ENCODE data around the genes ZNHIT1 and FIS1.

GRCh38 chr7:100682087-100683247, 8.9 kb downstream of the GNB2 start:
- RRBS = 49% methylated on average over 3 of the region's 43 CpGs

DNA sequence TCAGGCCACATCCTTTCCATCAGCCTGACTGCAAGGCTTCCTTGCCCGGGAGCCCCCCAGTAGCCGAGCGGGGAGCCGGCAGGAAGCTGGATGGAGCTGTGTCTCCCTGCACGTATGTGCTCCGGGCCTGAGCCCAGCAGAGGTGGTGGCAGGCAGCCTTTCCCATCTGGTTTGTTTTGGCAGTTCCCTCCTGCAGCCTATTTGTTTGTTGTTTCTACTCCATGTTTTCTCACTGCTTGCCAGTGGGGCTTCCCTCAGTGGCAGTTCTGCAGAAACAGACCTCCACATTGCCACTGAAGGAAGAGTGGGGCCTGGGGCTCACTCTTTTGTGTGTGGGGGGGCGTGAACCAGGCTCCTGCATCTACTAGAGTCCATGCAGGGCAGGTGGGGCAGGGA, 5.5 kb downstream of the POP7 start:
- RRBS = 93% methylated on average over 2 of the region's 7 CpGs

- RRBS = 96% methylated on average over 4 of the region's 9 CpGs
Measured at GRCh38 chr7:100818309-100818788, 9.0 kb downstream of the EPHB4 start.

DNA sequence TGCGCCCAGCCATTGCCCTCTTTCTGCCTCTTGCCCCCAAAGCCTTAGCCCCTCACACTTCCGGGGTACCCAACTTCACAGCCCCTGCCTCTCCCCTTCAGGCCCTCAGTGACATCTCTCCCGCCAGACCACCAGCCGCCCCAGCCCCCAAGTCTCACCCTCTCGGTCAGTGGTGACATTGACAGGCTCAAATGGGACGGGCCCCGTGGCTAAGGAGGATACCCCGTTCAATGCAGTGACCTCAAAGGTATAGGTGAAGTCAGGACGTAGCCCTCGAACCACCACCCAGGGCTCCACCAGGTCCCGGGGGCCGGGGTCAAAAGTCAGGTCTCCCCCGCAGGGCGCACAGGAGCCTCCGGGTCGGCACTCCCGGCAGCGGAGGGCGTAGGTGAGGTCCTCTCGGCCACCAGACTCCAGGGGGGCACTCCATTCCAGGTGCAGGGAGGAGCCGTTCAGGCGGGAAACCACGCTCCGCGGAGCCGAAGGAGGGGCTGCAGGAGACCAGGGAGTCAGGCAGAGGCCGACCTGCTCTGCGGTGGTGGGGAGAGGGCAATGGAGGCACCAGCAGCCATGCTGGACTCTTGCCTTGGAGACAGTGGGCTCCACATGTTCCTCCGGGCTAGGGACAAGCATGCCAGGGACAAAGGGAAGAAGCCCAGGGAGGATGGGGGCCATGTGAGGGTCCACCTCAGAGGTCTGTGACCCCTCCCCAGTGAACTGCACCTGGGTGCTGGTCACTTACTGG, 7.8 kb downstream of the EPHB4 start:
- RRBS = 96% methylated on average over 3 of the region's 29 CpGs

GRCh38 chr7:100826336-100826559, 1.1 kb downstream of the EPHB4 start:
- RRBS = no CpG with 5 or more reads among the region's 8 CpGs

DNA sequence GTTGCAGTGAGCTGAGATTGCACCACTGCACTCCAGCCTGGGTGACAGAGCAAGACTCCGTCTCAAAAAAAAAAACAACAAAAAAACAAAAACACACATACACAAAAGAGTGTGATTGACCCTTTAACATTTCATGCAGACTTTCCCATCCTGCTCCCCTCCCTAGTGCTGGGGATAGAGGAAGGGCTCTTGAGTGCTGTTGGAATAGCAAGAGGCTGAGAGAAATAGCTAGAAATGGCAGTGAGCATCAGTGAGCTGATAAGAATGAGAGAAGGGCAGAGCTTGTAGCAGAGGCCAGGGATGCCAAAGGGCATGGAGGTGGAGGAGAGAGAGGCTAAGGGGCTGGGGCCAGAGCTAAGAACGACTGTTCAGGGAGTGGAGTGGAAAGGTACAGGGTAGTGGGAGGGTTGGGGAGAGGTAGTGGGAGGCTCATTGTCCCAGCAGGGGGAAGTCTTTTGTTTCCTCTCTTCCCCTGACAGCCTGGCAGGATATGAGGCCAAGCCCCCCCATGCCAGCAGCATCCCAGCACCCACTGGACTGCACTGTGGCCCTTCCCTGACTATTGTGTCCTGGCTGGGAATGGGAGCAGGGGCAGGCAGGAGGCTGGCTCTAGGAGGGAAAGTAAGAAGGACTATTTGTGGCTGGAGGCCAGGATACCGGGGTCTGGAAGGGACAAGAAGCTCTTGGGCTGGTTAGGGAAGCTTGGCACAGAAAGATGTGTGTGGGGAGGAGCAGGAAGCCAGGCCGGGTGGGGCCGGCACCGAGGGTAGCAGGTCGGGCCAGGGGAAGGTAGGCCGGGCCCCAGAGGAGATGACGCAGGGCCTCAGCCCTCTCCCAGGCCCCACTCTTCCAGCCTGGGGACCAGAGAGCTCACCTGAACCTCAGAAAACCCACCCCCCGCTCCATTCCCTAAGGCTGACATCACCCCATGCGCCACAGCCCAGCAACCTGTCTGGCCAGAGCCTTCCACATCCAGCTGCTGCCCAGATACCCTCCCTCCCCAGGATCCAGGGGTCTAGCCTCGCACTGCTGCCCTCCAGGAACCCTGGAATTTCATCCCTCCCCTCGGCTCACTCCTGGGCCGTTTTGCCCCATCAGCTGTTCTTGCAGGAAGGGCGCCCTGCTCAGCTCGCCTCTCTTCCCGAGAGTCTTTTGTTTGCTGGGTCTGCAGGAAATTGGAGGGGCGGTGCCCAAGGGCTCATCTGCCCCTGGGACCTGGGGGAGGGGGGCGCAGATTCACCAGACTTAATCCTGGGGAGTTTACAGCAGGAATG, 8.7 kb upstream of the EPHB4 start:
- RRBS = 30% methylated on average over 5 of the region's 19 CpGs

DNA sequence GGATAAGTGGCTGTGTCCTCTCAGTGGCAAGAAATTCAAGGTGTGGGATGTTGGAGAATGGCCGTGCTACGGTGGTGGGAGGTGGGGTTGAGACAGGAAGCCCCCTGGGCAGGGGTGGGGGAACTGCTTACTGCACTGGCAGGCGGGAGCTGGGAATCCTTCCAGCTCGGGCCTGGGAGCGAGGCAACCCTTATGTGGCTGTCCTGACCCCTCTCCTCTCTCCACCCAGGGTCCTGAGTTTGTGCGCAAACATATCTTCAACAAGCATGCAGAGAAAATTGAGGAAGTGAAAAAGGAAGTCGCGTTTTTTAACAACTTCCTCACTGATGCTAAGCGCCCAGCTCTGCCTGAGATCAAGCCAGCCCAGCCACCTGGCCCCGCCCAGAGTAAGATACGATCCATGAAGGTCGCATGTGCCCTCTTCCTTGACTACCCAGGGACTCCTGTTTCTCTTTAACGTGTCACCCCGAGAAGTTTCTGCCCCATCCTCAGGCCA, 2.0 kb downstream of the UFSP1 start:
- RRBS = no CpG with 5 or more reads among the region's 14 CpGs

- RRBS = 1% methylated on average over 17 of the region's 51 CpGs
Measured at GRCh38 chr7:100894767-100895396, 806 bp downstream of the ACHE start.

DNA sequence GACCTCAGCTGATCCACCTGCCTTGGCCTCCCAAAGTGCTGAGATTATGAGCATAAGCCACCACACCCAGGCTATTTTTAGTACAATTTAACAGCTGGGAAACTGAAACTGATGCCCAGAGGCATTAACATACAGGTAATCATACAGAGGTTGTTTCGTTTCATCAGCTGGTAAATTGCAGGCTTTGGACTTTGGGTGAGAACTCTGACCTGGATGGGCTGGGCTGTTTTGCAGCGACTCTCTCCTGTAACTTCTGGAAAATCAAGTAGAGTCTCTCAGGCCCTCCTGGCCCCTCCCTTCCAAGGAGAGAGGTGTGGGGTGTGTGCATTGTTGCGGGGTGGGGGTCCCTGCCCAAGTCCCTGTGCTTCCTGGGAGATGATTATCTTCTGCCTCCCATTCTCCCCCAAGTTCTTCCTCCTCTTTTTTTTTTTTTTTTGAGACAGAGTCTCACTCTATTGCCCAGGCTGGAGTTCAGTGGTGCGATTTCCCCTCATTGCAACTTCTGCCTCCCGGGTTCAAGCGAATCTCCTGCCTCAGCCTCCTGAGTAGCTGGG, 6.4 kb upstream of the ACHE start:
- RRBS = no CpG with 5 or more reads among the region's 6 CpGs

DNA sequence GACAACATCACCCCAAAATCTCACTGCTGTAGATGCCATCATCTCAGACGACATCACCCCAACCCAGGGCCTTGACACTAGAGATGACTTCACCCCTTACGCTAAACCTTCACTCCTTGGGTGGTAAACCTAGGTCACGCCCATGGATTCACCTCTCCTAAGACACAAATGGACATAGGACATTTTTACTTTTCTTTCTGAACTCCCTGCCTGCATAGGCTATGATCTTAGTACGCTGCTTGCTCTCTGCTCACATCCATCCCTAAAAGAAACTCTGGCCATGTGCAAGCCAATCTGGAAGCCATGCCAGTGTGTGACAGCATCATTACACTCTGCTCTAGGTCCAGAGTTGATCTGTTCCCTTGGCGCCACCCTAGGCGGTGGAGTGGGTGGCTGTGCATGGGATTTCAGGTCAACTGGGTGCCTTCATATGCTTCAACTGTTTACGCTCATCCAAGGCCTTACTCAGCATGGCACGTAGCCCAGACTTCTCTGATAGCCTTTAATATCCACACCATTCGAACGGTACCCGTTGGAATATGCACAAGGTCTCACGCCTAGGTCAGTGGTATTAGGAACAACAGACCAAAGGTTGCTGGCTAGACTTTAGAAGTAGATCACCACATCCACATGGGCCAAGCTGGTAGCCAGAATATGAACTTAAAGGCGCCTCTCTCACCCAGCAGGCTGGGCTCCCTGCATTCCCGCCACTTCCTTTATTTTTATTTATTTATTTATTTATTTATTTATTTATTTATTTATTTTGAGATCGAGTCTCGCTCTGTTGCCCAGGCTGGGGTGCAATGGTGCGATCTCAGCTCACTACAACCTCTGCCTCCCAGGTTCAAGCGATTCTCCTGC, 18.5 kb upstream of the ACHE start:
- RRBS = no CpG with 5 or more reads among the region's 18 CpGs

DNA sequence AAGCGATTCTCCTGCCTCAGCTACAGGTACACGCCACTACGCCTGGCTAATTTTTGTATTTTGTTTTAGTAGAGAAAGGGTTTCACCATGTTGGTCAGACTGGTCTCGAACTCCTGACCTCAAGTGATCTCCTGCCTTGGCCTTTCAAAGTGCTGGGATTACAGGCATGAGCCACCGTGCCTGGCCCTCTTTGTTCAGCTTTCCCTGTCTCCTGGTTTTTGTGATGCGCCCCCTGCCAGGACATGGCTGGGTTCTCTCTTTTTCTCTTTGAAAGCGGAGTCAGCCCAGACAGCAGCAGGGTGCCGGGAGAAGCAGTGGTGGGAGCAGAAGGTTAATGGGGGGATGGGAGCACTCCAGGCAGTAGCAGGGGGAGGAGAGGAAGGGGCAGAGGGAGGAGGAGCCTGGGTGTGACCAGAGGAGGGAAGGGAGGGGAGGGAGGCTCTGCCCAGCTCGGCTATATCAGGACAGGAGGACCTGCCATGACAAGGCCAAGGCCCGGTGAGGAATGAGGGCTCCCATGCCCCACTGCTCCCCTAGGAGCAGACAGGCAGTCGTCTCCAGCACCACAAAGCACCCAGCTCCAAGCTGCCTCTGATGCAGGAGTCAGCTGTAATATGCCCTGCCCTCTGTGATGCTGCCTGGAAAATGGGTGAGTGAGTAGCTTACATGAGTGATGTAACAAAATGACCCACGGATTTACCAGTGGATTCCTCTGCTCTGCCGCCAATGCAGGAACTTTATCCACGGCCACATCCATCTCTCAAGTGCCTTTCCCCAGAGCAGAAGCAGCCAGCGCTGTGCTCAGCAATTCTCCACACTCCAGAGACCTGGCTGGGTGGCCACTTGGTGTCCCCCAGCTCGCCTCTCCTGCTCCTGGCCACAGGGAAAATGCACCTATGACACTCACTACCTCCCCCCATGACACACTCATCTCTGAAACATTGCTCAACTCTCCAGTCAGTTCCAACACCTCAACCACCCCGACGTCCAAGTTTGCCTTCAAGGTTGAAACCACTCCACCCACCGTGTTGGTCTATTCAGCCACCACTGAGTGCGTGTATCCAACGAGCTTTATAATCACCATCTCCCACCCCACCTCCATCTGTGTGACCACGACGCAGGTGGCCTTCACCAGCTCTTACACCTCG, 2.1 kb downstream of the MUC3A start:
- RRBS = no CpG with 5 or more reads among the region's 24 CpGs

GRCh38 chr7:101020283-101020713, 417 bp downstream of the MUC17 start:
- RRBS = no CpG with 5 or more reads among the region's 8 CpGs

- RRBS = no CpG with 5 or more reads among the region's 3 CpGs
Measured at GRCh38 chr7:101127448-101127951, 596 bp downstream of the SERPINE1 start.

- RRBS = no CpG with 5 or more reads among the region's 7 CpGs
Measured at GRCh38 chr7:101133989-101134654, 7.2 kb downstream of the SERPINE1 start.

GRCh38 chr7:101144026-101144666, 10.1 kb upstream of the AP1S1 start:
- RRBS = 96% methylated on average over 2 of the region's 12 CpGs

GRCh38 chr7:101169789-101170317, 4.5 kb upstream of the VGF start:
- RRBS = no CpG with 5 or more reads among the region's 31 CpGs

DNA sequence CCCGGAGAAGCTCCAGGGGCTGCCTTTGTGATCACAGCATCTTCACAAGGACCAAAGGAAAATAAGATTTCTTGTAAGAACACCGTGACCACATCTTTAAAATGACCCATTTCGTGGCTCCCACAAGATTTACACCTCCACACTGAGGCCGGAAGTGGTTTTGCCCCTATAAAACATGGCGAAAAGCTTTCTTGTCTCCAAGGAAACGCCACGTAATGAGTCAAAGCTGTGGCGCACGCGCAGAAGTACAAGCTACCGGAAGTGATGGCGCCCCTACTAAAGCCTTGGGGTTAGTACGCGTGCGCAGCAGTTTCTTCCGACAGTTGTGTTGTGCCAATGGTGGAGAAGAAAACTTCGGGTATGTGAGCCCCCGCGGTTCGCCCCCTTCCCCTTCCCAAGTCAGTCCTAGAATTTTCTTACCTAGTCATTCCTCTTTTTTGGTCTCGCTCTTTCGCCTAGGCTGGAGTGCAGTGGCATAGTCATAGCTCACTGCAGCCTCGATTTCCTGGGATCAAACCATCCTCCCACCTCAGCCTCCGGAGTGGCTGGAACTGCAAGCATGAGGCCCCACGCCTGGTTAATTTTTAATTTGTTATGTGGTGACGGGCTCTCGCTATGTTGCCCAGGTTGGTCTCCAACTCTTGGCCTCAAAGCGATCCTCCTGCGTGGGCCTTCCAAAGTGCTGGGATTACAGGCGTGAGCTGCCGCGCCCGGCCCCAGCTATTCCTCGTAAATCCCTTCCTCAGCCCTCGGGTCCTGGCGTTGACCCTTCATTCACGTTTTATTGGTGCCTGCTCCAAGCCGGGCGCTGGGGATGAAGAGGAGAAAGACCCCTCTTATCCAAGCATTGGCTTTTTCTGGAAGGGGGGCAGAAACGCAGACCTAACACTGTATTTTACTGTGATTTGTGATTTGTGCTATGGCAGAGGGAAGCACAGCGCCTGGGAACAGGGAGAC, at the start of gene ZNHIT1:
Gene ZNHIT1 (plus strand): TSS at position 306 of the 957 bp plus-strand sequence.
- RRBS = 0% methylated on average over 10 of the region's 41 CpGs

- RRBS = 6% methylated on average over 13 of the region's 39 CpGs
Measured at GRCh38 chr7:101232418-101232905, 5.1 kb downstream of the CLDN15 start.

DNA sequence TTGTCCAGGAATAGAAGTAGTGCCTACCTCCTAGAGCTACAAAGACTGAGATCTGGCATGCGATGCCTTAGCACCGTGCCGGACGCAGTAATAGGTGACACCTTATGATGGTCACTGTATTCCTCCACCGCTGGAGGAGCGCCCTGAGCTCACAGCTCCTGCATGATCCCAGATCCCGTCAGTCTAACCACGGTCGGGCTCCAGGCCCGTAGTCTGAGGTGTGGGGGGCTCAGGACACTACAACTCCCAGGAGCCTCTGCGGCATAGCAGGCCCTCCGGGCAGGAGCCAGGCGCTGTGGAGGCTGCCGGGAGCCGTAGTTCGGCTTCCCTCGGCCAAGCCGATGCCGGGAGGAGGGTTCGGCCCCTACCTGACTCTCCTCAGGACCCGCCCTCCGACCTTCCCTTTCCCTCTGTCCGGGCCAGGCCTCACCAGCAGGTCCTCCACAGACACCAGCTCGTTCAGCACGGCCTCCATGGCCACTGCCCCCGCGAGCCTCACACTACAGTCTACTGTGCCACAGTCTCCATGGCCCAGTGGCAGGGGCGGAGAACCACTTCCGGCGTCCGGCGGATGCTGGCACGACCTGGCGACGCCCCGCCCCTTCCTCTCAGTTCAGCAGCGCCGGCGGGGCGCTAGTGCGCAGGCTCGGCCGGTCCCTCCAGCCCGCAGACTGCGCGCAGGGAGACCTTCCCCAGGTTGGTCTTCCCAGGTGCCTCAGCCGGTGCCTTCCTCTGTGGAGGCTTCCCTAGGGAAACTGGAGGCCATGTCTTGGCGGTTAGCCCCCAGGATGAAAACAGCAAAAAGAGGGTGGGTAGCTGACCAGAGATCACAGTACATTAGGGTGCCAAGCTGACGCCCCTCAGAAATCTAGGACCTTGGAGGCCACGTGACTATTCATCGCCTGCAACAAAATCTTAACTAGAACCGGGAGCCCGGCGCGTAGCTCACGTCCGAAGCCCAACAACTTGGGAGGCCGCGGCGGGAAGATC, at the start of gene FIS1:
Gene FIS1 (minus strand): TSS at position 552 of the 990 bp plus-strand sequence.
- RRBS = 1% methylated on average over 21 of the region's 60 CpGs

DNA sequence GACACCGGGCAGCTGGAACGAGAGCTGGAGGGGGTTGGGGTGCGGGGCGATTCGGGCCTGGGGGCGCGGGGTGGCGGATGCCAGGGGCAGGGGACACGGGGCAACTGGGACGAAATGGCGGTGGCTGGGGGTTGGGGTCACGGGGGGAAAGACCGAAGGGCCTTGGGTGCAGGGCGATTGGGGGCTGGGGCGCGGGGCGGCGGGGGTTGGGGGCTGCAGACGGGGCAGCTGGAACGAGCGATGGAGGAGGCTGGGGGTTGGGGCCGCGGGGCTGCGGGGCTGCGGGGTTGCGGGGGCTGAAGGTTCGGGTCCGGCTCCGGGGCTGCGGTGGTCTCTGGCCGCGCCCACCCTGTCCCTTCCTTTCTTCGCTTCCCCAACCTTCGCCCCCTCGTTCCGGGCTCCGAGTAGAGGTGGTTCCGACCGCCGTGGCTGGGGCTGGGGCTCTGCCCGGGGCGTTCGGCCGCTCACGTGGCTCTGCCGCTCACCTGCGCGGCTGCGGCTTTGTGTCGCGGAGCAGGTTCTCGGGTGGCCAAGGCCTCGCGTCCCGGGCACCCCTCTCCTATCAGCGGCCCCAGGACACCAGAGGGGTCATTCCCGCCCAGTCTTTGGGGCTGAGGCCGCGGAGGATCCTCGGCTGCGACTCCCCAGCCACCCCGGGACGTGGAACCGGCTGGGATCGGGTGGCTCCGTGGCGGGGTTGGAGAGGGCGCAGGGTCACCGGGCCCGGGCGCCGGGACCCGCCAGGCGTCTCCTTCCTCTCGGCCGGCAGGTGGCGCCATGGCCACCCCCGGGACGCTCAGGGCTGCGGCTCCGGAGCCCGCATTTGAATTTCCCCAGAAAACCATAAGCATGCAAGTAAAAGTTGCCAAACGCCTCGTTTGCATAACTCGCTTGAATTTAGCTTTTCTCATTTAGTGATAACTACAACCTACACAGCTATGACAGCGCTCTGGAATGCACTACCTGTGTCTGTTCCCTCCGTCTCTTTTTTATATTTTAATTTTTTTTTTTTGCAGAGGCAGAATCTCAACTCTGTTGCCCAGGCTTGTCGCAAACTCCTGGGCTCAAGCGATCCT, 1.0 kb downstream of the COL26A1 start:
- RRBS = under 1% methylated on average over 33 of the region's 89 CpGs